ENCODE data around the genes NRDC and TUT4.

DNA sequence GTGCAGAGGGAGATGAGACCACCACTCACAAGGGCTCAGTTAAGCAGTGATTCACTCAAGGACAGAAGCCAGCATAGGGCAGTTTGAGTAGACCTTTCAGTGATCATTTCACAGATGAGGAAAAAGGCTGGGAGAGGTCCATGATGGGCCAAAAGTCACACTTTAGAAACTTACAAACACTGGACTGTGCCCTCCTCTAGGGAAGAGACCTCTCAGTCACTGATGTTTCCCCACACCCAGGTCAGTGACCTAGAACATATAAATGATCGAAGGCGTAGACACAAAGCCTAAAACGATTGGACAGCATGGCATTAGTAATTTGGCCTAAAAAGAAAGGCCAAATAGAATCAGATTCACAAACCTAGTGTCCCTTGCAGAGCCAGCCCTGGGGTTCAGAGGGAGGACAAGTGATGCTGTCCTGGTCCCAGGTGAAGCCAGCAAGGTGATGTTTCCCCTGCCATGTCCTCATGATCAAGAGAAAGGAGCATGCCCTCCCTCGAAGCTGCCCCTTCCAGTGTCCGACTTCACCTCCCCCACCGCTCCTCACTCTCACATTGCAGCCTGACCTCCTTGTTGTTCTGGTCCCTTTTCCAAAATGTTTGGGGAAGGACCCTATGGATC, 27.7 kb downstream of the TRABD2B start:
- RRBS, result no CpG with 5 or more reads among the region's 6 CpGs

DNA sequence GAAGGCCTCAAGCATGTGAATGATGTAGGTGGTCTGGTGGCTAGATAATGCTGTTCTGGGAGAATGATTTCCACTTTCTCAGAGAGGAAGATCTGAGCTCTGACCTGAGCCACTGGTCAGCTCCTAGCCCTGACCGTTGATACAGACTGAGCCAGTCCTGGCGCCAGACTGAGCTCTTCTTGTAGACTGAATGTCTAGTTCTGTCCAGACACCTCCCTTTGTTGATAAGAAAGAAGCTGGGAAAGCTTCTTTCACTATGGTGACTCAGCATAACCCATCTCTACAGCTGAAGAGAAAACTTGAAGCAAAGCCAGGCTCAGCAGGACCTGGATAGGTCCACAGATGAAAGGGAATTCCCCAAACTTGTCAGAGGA, 9.8 kb upstream of the TRABD2B start:
- RRBS, result no CpG with 5 or more reads among the region's 2 CpGs

GRCh38 chr1:48470476-48471047, 1.4 kb downstream of the SPATA6 start:
- RRBS, result no CpG with 5 or more reads among the region's 11 CpGs

DNA sequence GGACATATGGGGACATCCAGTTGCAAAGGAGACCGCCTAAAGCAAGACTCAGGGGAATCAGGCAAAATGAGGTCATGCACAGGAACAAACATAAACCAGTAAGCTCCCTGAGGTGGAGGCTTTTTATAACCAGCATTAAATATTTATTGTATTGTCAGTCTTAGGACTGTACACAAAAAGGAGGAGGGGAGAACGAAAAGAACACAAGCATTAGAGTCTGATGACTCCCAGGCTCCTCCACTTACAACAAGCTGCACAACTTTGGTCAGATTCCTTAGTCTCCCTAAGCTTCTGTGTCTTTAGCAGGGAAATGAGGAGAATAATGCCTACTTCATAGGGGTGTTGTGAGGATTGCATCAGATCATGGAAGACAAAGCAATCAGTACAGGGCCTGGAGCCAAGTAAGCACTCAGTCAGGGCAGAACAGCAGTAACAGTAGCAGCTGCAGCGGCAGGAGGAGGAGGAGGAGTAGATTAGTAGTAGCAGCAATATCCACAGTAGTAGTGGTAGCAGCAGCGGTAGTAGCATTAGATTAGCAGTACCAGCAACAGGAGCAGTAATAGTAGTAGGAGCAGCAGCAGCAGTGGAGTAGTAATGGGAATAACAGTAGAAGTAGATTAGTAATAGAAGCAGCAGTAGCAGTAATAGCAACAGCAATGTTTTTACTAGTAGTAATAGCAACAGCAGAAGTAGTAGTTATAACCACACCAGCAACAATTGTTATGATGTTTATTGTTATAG, 54.2 kb upstream of the SPATA6 start:
- RRBS, result no CpG with 5 or more reads among the region's 4 CpGs

DNA sequence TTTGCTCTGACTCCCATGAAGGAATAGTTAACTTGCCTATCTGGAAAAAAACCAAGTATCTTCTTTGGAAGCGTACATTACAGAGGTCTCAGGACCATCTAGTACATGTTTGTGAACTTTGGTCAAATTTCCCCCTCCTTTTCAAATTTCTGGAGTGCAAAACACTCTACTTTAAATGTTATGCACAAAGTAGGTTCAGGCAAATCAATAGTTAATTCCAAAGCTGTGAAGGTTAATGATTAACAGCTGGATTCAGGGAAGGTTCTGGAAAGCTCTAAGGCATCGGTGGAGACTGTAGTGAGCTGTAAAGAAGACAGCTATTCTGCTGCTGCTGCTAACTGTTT, 70.9 kb downstream of the ELAVL4 start:
- RRBS, result no CpG with 5 or more reads among the region's 2 CpGs

DNA sequence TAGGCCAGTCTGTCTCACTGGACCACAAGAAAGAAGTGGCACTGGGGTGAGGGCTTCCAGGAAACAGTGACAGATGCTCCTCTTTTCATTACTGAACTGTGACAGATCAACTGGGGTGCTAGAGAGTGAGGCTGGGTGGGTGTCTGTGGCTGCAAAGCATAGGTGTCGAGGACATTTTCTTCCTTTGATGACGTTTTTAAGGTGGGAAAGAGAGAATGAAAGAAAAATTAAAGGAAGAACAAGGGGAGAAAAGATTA, 27.7 kb upstream of the DMRTA2 start:
- RRBS, result no CpG with 5 or more reads among the region's 2 CpGs

DNA sequence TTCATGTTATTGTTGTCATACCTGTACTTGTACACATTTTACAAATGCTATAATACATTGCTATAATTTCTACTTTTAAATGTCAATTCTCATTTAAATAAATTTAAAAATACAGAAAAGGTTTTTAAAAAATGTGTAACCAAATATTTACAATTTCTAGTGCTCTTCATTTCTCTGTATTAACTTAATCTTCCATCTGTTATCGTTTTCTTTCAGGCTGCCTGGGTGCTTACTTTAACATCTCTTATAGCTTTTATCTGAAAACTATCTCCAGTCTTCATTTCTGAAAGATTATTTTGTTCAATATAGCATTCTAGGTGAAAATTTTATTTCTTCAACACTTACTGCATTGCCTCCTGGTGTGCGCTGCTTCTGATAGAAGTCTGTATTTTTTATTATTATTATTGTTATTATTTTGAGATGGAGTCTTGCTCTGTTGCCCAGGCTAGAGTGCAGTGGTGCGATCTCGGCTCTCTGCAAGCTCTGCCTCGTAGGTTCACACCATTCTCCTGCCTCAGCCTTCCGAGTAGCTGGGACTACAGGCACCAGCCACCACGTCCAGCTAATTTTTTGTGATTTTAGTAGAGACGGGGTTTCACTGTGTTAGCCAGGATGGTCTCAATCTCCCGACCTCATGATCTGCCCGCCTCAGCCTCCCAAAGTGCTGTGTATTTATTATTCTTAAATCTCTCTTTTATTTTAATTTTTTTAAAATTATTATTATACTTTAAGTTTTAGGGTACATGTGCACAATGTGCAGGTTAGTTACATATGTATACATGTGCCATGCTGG, 201.4 kb downstream of the FAF1 start:
- RRBS, result no CpG with 5 or more reads among the region's 10 CpGs

- RRBS, result no CpG with 5 or more reads among the region's 6 CpGs
These were observed 35.0 kb downstream of the RNF11 start for GRCh38 chr1:51270889-51271737.

DNA sequence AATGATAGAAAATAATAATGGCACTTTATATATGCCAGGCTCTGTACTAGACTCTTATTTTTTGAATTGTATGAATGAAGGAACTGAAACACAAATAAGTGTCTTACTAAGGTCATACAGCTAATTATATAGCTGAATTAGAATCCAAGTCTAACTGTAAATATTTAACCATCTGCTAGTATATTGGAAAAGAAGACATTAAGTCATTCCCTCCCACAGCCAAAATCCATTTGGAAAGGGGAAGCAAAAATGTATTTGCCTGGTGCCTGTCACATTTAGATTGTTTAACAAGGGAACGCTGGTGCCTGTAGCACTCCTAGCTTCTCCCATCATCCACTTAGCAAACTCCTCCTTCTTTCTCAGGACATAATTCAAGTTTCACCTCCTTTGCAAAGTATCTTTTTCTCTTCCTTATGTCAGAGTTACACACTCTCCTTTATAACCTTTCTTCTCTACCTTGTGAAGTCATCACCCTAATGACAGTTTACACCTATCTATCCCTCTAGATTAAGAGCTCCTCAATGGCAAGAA, 661 bp upstream of the EPS15 start:
- RRBS, result no CpG with 5 or more reads among the region's 1 CpG

DNA sequence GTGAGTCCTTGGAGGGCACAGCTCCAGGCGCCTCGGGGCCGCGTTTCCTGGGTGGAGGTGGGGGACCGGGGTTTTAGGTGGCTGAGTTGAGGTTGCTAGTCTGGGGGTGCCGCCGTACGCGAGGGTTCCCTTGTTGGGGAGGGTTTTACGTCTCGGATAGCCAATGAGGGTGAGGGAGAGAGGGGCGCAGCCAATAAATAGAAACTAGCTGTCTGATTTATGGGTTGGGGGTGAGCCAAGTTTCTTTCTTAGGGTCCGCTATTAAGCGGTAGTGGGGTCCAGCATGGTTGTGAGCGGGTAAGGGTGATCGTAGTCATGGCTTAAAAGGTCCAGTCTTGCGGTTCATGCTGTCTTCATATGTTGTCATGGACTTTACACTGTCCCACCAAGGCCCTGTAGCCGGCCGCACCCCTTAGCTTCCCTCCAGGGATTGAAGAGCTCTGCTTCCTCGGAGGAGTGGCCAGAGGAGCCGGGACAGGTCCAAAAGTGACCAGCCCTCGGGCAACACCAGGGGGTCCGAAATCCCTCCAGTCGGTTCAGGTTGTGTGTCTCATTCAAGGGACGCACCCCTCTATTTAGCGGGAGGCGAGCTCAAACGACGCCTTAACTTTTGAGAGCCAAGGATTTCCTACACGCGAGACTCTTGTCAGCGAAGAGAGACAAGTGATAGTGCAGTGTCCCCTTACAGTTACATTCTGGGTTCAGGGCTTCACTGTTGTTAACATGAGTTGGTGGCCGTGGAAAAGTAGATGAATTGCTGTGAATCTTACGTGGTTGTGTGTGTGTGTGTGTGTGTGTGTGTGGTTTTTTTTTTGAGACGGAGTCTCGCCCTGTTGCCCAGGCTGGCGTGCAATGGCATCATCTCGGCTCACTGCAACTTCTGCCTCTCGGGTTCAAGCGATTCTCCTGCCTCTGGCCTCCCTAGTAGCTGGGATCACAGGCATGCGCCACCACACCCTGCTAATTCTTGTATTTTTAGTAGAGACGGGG, 625 bp downstream of the OSBPL9 start:
- RRBS, result 5% methylated on average over 4 of the region's 42 CpGs

GRCh38 chr1:51621644-51622198, 4.8 kb downstream of the OSBPL9 start:
- RRBS, result no CpG with 5 or more reads among the region's 1 CpG

GRCh38 chr1:51863354-51863740, 15.2 kb downstream of the NRDC start:
- RRBS, result no CpG with 5 or more reads among the region's 2 CpGs

DNA sequence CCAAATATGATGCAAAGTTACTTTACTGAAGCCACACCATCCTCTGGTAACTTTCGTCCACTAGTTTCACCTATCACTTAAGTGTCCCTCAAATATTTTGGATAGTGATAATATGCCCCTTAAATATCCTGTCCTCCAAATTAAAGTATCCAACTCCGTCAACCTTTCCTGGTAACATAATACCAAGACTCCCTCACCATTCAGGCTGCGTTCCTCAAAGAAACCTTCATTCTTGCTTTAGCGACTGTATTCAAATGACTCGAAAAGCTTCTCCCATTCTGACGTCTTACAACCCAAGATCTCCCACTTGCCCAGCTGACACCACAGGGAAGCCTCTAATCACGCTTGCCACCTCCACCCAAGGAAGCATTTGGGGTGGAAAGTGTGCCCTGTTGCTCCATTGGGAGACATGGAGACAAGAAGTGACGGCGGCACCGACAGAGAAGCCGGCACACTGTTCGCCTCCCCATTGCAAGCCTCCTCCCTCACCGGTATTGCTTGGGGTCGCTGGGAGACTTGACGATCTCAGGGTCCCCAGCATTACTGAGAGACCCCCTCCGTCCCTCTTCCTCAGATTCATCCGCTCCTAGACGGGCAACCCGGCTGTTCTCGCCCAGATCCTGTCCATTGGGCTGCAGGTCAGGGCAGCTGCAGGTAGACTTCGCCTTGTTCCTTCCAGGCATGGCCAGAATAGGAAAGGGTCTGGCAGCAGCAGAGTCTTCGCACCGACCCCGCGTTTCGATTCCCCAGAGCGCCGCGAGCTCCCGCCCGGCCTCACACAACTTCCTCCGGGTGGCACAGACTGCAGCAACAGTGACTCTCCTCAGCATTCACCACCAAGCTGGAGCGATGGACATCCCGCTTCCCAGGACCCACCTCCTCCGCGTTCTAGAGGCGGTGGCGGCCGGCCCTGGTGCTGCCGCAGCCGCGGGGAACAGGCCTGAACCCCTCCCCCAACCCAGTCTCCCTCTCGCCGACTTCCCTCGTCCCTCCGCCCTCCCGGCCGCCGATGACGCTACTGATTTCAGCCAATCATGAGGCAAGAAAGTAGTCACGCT, at the start of gene NRDC:
TSS of gene NRDC (minus strand) at position 942 of the 1,058 bp plus-strand sequence.
- RRBS, result 6% methylated on average over 10 of the region's 51 CpGs

DNA sequence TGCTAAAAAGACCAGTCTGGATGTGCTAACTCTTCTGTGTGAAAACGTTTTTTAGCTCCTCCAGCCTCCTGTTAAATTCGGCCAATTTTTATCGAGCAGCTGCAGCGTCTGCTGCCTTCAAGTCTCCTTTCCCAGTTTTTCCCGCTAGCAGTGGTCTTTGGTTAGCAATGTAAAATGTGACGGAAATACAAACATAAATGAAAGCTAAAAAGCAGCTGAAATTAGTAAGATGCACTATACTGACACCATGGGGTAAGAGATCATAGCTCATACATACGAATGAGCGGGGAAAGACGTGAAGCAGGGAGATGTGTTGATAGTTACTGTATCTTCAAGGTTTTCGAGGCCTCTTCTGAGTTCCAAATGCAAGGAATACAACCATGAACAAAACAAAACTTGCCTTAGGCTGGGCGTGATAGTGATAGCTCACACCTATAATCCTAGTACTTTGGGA, 844 bp upstream of the NRDC start:
- RRBS, result no CpG with 5 or more reads among the region's 11 CpGs

- RRBS, result no CpG with 5 or more reads among the region's 6 CpGs
These were observed 34.8 kb downstream of the RAB3B start for GRCh38 chr1:51955621-51956194.

GRCh38 chr1:52552565-52553322, at the start of gene TUT4:
TUT4 (minus strand) TSS chr1:52553092.
- RRBS, result 4% methylated on average over 14 of the region's 64 CpGs

DNA sequence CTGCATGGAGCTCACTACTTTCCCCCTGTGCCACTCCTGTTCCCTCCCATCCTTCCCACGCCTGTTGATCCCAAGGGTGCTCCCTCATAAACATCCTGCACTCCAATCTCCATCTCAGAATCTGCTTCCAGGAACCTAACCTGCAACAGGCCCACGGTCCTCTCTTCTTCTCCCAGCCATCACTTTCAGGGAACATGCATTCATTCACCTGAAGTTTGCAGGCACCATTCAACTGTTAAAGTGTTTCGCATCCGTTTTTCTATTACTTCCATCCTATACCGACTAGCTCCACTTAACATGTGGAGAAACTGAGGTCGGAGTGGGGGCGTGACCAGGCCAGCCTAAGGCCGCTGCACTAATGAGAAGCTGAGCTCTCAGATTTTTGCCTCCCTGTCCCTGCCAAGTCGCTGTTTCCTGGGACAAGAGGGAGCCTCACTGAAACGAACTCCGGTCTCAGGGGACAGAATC, 418 bp upstream of the GPX7 start:
- RRBS, result no CpG with 5 or more reads among the region's 11 CpGs

GRCh38 chr1:52750103-52750446, 23.8 kb downstream of the ZYG11B start:
- RRBS, result no CpG with 5 or more reads among the region's 7 CpGs

DNA sequence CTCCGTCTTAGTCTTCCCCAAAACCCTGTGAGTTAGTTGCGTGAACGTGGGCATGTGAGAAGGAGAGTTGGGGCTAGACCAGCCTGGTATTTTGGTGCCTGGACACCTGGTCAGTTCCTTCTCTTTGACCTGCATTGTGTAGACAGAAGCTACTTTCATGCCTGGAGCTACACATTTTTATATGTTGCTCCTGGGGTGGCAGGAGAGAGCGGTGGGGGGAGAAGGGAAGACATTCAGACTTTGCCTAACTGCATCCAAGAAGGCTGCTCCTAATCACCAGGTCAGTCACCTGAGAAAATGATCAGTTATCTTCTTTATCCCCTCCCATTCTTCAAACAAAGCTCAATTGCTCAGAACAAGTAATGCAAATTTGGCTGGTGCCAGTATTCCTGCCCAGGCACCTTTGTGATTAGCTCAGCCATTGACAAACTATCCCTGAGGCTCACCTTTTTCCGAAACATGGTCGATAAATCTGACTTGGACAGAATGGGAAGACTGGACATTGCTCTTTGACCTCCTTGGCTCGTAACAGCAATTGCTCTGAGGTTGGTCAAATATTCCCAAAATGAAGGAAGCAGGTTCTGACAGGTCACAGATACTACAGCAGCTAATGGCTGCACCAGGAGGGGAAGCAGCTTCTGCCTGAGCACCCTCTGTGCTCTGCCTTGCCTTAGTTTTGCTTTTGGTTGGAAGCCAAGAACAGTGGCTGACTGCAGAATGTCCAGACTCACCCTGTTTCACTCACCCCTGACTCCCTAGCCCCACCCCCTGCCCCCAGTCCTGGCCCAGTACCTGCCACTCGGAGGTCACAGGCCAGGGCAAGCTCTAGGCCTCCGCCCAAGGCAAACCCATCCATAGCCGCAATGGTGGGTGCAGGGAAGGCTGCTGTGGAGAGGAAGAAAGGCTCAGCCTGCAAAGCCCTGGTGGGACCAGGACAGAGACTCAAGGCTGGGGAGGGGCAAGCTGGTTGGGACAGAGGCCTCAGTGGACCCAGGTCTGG, 15.5 kb downstream of the ECHDC2 start:
- RRBS, result no CpG with 5 or more reads among the region's 10 CpGs

All from islet of Langerhans (tissue), 1 donor.